Right atrium auricular region (tissue), 2 donors: ENCODE measurements around a stretch of chr17.

GRCh38 chr17:47252223-47252731 lies 1.4 kb upstream of the ITGB3 start:
- PRO-cap: no peak
- RAMPAGE, long total RNA, 2 experiments: no peak in any of the 2 experiments

- PRO-cap: bidirectional peak, plus-strand start at chr17:47694836, minus-strand start at chr17:47694849; bidirectional peak, plus-strand start at chr17:47695248, minus-strand start at chr17:47695017; bidirectional peak, plus-strand start at chr17:47695665, minus-strand start at chr17:47695546
- RAMPAGE, long total RNA, 2 experiments: no peak in any of the 2 experiments
These were observed 1.2 kb downstream of the TBKBP1 start for GRCh38 chr17:47694745-47695896.

DNA sequence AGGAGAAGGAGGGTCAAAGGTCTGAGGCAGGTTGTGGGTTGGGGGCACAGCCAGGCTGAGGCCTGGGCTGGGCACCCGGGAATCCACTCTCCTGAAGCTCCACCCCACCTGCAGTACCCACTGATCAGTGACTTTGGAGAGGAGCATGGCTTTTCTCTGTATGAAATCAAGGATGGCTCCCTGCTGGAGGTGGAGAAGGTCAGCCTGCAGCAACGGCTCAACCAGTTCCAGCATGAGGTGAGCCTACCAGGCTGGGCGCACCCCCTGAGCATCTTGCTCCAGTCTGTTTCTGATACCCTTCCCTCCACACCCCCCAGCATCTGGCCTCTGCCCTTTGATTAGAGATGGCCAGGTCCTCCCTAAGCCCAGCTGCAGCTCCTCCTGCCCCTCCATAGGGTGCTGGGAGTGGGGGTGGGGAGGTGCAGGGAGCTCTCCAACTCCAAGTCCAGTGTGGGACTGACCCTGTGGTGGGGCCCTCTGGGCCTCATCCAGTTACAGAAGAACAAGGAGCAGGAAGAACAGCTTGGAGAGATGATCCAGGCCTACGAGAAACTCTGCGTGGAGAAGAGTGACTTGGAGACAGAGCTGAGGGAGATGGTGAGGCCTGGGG lies 2.7 kb downstream of the TBKBP1 start:
- PRO-cap: no peak
- RAMPAGE, long total RNA, 2 experiments: no peak in any of the 2 experiments

- PRO-cap: no peak
- RAMPAGE, long total RNA, 2 experiments: no peak in any of the 2 experiments
These were observed 13.4 kb downstream of the TBKBP1 start for GRCh38 chr17:47707111-47707931.

- PRO-cap: no peak
- RAMPAGE, long total RNA, 2 experiments: no peak in any of the 2 experiments
These were observed 1.4 kb upstream of the OSBPL7 start for GRCh38 chr17:47822946-47823520.

DNA sequence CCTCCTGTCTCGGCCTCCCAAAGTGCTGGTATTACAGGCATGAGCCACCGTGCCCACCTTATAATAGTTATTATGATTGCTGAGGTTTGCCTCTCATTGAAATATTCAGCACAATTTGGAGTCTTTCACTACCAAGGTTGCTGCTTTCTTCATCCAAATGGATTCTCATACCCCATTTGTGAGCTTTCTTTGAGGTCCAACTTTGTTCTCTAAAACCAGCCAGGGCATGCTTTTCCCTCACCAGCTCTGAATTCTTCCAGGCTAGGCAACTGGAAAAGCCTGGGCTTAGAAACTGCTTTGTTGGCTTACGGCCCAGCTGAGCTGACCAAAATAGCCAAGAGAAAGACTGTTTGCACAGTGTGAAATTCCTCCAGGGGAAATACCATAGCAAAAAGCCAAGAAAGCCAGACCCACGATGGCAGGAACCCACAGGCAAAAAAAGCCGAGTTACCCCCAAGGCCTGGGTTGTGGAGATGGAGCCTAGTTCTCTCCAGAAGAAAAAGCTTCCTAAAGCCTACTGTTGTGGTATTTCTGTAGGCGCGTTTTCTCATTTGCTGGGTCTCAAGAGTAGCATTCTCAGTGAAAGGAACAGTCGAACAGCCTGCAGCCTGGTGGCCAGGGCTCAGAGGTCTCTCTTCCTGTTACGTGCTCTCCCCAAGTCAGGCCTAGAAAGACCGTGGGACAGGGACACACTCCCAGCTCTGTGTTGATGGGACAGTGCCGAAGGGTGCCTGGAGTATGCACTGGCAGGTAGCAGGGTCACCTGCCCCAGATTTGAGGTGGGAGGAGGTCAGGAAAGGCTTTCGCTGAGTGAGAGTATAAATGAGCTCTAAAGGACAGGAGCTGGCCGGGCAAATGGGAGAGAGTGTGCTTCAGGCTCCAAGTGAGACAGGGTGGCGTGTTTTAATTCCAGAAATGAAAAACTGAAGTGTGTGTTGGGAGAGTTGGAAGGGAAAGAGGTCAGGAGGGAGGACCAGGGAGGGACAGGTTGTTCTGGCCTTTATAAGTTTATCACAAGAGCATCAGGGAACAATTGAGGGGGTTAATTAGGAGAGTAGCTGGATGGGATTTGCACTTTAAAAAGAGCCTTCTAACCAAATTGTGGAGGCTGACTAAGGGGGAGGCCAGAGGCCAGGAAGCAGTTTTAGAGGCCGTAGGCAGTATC lies 9.4 kb downstream of the SP2 start:
- PRO-cap: unidirectional peak, plus-strand start at position 666 of the sequence
- RAMPAGE, long total RNA, 2 experiments: start-site peak on the plus strand in 2 of 2 experiments, centred at positions 665 to 671 of the sequence, 6 to 15 reads per replicate

DNA sequence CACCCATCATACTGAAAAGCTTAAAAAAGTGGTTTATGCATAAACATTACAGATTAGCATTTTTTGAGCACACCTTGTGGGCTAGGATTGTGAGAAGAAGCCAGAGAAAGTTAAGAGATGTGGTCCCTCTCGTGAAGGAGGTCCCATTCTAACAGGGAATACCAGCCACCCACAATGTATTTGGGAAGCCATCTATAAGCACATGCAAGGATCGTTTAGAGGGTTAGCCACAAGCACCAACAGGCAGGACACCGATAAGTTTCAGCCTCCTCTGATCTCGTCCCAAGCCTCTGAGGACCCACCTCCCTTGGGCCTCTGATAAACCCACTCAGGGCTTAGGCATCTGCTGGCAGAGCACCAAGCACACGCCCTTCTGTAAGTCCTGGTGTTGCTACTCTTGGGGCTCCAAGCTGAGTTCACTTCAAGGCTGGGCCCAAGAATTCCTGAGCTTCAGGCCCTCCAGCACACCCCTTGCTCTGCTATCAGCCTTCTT lies 5.5 kb upstream of the PNPO start:
- PRO-cap: no peak
- RAMPAGE, long total RNA, 2 experiments: no peak in any of the 2 experiments

DNA sequence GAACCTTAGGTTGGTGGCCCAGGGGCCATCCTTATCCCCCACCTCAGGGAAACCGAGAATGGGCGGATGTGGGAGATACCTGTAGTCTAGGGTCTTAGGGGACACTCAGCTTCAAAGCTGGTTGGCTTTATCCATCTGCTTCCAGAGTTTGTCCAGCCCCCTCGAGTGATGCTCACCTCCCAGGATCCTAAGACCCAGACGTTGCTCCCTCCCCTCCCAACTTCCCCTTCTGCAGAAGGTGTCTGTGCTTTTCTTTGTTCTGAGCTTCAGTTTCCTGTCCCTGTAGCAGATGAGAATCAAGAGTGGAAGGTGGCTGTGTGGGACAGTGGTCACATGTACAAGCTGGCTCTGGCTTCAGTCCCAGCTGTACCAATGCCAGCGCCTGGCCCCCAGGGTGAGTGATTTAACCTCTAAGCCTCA lies 7.8 kb downstream of the PRR15L start:
- PRO-cap: no peak
- RAMPAGE, long total RNA, 2 experiments: no peak in any of the 2 experiments

- PRO-cap: no peak
- RAMPAGE, long total RNA, 2 experiments: no peak in any of the 2 experiments
These were observed 2.1 kb downstream of the PRR15L start for GRCh38 chr17:47955229-47956254.

- PRO-cap: no peak
- RAMPAGE, long total RNA, 2 experiments: no peak in any of the 2 experiments
These were observed 23.2 kb downstream of the COPZ2 start for GRCh38 chr17:48014343-48014857.

DNA sequence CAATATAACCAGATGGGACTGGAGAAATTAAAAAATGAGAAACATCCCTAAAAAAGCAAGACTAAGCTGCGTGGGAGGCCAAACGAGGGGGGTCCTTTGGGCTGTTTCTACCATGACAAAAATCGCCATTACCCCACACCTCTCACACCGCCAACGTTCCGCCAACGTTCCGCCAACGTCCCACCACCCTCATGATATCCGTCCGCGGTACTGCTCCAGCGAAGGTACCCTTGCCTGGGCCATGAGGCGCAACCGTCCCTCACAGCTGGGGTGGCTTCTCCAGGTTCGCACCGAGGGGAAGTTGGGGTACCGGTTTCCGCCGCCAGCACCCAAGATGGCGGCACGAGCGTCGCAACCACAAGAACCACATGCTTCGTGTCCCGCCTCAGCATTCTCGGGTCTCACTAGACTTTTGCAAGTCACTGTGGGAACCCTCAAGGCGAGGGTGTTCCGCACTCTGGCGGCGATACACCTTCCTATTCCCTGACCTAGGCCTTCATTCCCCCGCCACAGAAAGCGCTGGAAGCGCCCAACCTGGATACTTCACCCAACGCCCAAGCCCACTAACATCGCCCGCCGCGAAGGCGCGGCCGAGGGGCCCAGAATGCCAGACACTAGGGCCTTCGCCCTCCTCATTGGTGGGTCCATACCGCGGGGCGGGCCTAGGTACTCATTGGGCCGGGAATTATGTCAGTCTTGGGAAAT lies 521 bp upstream of the NFE2L1 start:
- PRO-cap: bidirectional peak, plus-strand start at position 422 of the sequence, minus-strand start at position 281 of the sequence; bidirectional peak, plus-strand start outside the sequence, minus-strand start at position 565 of the sequence
- RAMPAGE, long total RNA, 2 experiments: no peak in any of the 2 experiments

GRCh38 chr17:48048449-48049497 lies 614 bp downstream of the NFE2L1 start:
- PRO-cap: bidirectional peak, plus-strand start at chr17:48048784, minus-strand start at chr17:48048601; bidirectional peak, plus-strand start at chr17:48049122, minus-strand start at chr17:48049120
- RAMPAGE, long total RNA, 2 experiments: start-site peak on the plus strand in 2 of 2 experiments, at chr17:48048781-48048847 at its widest, 902 to 6,509 reads per replicate

- PRO-cap: no peak
- RAMPAGE, long total RNA, 2 experiments: no peak in any of the 2 experiments
These were observed 7.4 kb downstream of the NFE2L1 start for GRCh38 chr17:48055404-48056151.

DNA sequence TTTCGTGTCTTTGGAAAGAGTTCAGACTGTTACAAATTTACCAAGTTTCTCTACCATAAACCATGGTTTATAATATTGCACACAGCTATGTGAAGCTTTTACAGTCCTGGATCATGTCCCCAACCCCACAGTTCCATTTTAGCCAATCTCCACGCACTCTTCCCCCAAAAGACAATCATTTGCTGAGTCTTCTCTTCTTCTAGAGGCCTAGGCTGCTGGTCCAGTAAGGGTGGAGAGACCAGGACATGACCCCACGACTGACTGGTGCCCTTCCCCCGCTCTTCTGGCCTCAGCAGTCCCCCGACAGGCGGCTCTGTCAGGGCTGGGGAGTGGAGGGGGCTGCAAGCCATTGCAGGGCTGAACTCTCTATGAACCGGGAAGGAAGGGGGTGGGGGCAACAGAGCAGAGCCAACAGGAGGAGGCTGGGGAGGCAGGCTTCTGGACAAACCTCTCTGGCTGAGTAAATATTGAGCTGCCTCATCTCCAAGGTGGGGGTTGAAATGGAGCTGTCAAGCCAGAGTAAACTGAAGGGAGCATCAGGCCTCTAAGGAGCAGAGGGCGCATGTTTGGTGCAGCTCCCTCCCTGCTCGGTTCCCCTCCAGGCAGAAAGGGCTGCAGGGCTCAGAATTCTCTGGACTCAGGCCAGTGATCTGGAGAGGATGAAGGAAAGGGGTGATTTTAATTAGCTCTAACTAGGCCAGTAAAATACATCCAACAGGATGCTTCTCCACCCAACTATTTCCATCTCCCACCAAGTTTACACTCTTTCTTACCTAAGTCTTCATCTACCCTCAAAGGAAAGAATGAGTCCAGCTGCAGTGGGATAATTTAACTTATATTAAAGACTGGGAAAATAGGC lies 8.7 kb downstream of the HOXB1 start:
- PRO-cap: no peak
- RAMPAGE, long total RNA, 2 experiments: no peak in any of the 2 experiments

DNA sequence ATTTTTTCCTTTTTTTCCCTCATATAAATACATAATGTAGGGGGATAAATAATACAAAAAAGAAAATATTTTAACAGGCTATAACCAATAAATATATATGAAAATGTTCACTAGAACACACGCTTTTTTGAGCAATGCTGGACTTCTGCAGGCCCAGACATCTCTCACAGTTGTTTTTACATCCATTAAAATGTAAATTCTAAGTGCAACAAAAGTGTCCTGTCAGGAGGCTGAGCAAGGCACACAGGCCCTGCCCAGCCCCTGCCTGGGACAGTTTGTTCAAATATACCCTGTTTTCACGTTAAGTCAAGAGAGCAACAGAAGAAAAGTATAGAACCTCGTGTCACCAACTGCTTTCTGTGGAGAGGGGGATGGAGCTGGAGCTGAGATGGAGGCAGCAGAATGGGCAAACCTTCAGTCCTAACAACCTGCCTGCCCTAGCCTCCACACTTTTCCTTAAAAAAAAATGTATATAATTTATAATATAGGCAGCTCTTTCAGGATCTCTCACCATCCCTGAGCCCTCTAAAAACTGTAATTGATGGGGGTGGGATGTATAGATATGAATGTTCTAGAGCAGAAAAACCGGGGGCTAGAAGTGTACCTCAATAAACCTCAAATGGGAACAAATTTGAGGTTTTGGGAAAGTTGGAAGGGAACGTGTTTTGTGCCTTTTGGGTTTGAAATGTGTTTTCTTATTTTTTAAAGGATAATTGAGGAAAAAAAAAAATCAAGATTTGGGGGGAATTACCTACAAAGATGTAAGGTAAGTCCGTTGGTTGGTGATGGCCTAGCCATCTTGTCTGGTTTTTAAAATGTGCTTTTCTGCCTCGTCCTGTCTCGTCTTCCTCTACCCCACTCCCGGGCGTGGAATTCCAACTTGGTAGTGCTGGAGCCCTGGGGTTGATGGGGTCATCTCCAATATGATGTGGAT lies 4.5 kb upstream of the HOXB2 start:
- PRO-cap: no peak
- RAMPAGE, long total RNA, 2 experiments: no peak in any of the 2 experiments

DNA sequence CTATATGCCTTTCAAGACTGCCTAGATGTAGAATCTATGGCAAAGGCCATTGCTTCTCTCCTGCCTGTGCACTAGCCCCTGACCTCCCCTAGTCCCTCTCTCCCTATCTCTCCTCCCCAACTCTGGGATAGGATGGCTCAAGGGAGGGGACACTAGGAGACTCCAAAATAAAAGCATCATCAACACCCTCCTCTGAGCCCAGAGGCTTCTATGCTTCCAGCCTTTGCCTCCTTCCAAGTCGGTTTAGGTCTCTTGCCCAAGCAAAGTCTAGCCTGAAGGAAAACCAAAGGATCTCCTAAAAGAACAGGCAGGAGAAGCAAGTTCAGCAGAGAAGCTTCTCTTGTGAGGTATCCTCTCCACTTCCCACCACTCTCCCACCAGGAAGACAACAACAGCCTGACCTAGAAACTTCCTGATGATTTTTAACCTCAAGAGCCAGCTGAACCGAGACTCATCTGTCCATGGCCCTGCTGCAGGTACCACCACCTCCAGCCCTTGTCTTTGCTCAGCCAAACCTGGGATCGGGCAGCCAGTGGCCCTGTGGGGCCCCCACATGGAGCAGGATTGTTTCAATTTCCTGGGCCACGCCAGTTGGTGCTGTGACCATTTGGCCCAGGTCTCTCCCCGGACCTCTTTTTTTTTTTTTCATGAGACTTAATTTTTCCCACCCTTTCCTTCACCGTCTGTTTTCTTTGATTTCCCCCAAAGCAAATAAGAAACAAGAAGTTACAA lies 8.1 kb upstream of the HOXB2 start:
- PRO-cap: bidirectional peak, plus-strand start at position 280 of the sequence, minus-strand start at position 90 of the sequence
- RAMPAGE, long total RNA, 2 experiments: no peak in any of the 2 experiments

DNA sequence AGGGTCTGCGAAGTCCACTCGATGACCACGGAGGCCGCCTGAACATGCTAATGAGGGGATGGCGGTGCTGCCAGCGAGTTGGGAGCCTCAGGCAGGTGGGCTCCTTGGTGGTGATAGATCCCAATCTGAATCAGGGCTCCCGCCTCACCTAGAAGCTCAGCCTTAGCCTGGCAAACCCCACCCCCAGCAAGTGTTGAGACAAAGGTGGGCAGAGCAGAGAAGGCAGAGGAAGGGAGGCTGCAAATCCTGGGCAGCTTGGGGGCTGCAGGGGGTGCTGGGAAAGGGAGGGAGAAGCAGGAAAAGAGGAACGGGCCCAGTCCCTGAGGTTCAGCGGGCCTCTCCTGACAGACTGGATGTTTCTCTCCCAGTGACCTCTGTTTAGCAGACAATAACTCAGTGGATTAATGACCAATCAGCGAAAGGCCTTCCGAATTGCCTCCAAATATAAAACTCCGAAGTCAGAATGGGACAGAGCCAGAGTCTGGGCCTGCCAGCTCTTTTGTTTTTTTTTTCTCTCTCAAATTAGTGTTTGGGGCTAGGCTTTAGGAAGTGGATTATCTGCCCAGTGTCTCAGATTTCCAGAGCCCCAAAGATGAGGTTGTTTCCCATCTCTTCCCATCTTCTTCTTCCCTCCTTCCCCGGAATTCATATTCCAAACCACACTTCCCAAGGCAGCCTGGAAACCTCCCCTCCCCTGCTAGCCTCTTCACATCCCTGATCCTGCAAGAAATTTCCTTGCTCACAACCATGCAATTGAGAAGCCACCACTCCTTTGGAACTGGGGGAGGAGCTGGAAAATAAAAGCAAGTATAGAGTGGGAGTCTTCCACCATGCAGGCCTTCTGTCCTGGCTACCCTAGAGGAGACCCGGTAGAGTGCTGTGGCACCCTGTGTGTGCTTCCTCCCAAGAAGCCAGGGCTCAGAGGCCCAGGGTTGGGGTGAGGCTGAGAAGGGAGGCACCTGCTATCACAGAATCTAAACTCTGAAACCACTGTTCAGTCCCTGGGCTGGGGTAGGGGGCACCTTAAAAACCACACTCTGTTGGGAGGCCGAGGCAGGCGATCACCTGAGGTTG lies 15.3 kb upstream of the HOXB2 start:
- PRO-cap: unidirectional peak, minus-strand start at position 351 of the sequence
- RAMPAGE, long total RNA, 2 experiments: no peak in any of the 2 experiments

- PRO-cap: no peak
- RAMPAGE, long total RNA, 2 experiments: no peak in any of the 2 experiments
These were observed 10.5 kb downstream of the HOXB4 start for GRCh38 chr17:48567549-48568184.

DNA sequence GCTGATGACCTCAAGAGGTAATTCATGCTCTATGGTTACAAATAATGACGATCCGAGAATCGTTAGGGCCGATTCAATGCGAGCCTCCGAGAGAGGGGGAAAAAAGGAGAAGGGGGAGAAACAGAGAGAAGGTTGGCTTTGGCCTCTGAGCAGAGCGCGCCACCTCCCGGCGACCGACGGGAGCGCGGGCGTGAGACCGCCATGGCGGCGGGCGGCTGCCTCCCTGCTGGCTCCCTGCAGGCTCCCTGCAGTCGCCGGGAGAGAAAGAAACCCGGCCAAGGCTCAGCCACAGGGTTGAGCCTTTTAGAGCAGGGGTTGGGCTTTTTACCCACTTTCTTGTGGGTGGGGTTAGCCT lies 281 bp upstream of the HOXB5 start:
- PRO-cap: no peak
- RAMPAGE, long total RNA, 2 experiments: no peak in any of the 2 experiments

- PRO-cap: no peak
- RAMPAGE, long total RNA, 2 experiments: start-site peak on the minus strand in 1 of 2 experiments, at chr17:48610527-48610638 at its widest, 28 reads per replicate
These were observed 493 bp downstream of the HOXB7 start for GRCh38 chr17:48610162-48610886.